Gallbladder (tissue), 1 donor: ENCODE measurements around the genes CASD1 and SGCE.

GRCh38 chr7:93640119-93641008, 65.8 kb upstream of the CALCR start:
- PRO-cap, result no peak

- PRO-cap, result no peak
Measured at GRCh38 chr7:93923966-93924446, 2.5 kb downstream of the GNG11 start.

GRCh38 chr7:94004602-94005007, 450 bp upstream of the BET1 start:
- PRO-cap, result no peak

DNA sequence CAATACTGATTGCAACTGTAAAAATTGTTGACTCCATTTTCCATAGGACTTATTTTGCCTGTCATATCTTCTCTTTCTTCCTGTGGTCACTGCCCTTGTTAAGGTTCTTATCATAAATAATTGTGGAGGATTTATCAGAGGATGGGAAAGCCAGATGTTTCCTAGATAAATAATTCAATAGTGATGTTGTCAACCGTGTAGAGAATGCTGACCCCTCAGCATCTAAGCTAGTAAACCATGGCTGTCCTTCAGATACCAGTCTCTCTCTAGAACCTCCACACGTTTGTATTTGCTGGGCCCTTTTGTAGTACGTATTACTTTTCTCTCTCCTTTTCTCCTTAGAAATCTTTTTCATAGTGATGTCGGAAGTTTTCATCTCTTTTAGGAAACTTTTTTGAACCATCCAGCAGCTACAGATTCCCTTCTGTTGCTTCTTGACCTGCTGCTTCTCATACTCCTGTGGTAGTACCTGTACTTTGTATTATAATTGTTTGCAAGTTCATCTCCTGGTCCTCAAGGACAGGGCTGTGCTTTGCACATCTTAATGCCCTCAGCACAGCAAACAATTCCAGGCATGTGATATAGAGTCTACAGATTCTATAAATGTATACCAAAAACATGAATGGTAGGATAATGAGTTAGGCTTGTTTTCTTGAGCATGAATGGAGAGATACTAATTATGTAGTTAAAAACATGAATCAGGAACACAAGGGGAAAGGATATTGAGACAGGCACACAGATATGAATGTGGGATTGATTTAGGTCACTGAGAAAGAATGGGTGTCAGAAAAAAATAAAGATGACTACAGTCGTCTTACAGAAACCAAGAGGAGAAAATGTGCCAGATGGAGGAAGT, 172.9 kb upstream of the BET1 start:
- PRO-cap, result no peak

DNA sequence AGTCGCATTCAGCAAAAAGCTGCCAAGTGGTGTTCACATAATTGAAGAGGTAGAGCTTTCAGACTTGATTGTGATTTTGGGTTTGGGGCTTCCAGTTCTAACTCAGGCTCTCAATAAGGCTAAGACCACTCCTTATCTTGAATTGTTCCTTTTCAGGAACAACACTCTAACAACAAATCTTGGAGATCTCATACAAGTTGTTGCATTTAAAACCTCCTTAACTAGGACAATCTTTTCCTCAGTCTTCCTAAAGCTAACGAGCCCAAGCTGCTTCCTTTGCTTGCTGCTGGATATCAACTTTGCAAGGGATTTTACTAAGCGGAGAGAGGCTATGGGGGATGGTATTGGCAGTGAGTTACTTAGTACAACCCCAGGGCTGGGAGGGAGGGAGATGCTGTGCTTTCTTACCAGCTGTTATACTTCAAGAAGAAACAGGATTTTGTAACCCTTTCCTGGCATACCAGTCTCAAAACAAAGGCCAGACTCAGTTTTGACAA, 19.6 kb upstream of the COL1A2 start:
- PRO-cap, result unidirectional peak, minus-strand start at position 288 of the sequence

GRCh38 chr7:94392052-94392566, 2.6 kb upstream of the COL1A2 start:
- PRO-cap, result no peak

- PRO-cap, result no peak
Measured at GRCh38 chr7:94428220-94428591, 33.5 kb downstream of the COL1A2 start.

DNA sequence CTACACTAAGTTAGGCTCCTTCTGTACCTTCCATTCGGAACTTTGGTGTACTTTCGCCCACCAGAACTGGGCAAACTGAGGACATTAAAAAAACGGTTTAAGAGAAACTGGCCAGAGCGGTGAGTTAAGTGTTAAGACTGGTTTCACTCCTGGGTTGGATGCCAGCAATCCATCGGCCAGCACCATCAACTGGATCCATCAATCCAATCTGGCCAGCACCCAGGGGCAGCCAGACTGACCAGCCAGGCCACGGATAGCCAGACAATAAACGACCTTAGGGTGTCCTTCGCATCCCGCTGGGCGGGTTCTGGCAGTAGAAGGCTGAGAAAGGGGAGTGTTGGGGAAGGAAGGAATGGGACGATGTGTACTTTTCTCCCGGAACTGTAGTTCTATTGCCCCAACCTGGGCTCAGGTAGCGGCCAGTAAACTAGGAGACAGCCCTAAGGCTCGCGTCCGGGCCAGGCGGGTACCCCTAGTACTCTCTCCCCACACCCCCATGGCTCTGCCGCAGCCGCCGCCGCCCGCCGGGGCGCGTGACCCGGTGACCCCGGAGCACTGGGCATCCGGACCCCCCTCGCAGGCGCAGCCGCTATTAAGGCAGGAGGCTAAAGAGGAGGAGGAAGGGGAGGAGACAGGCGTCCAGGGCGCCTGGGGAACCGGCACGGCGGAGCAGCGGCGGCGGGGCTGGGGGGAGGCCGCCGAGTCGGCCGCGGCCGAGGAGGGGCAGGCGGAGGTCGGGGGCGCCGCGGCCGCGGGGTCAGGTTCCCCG, at the start of gene CASD1:
CASD1 (plus strand) TSS at position 629 of the 769 bp plus-strand sequence.
- PRO-cap, result bidirectional peak, plus-strand start at position 638 of the sequence, minus-strand start at position 538 of the sequence

GRCh38 chr7:94655436-94656505, at the start of gene SGCE:
Gene SGCE, minus strand, starts transcription at chr7:94656133.
- PRO-cap, result bidirectional peak, plus-strand start at chr7:94656370, minus-strand start at chr7:94656146

DNA sequence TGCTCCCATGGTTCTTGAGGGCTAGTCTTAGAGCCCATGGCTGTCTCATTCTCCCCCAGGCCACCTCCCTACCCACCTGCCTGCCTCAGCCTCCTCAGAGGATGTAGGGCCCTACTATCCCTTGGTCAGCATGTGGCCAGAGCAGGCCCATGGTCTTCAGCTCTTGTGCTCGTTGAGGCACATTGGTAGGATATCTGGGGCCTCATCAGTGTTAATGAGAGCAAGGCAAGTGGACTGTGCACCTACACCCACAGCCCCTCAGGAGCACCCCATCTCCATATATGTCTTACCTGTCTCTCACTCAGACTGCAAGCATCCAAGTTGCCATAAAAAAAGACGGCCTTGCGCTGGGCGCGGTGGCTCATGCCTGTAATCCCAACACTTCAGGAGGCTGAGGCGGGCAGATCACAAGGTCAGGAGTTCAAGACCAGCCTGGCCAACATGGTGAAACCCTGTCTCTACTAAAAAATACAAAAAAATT, 72.2 kb upstream of the PPP1R9A start:
- PRO-cap, result no peak

GRCh38 chr7:94908767-94908976, 1.3 kb downstream of the PPP1R9A start:
- PRO-cap, result no peak

DNA sequence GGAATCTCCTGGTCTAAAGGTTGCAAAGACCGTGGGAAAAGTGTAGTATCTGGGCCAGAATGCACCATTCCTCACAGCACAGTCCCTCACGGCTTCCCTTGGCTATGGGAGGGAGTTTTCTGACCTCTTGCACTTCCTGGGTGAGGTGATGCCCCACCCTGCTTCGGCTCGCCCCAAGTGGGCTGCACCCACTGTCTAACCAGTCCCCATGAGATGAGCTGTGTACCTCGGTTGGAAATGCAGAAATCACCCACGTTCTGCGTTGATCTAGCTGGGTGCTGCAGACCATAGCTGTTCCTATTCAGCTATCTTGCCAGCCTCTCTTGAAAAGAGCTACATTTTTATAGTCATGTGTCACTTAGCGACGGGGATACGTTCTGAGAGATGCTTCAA, 119.8 kb downstream of the PPP1R9A start:
- PRO-cap, result no peak

- PRO-cap, result no peak
Measured at GRCh38 chr7:95586731-95587334, 9.5 kb downstream of the PDK4 start.

- PRO-cap, result bidirectional peak, plus-strand start at chr7:95609798, minus-strand start at chr7:95609737
Measured at GRCh38 chr7:95609375-95610293, 13.3 kb upstream of the PDK4 start.

DNA sequence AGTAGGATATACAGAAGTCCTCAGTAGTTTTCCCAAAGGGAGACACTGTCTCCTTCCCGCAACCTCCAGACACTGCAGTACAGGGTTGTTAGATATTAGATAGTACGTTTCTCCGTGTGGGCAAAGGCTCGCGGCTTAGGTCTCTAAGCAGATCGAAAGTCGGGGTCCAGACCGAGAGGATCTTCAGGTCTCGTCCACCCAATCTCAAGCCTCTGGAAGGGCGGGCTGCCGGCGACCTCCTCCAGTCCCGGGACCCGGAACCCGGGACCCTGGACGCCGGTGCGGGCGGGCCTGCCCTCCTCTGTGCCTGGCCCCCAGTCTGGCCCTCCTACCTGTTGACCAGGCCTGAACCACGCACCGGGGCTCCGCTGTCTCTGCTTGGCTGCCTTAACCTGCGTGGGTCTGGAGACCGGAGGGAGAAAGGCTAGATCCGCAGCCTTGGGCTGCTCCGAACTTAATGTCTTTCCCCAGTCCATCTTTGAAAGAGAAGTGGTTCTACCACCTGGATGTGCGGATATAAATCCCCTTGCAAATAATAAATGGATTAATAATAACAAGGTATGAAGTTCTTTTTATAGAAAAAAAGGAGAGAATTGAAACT, 1.4 kb upstream of the DLX6 start:
- PRO-cap, result no peak

GRCh38 chr7:97116319-97116928, 1.1 kb upstream of the SDHAF3 start:
- PRO-cap, result no peak

DNA sequence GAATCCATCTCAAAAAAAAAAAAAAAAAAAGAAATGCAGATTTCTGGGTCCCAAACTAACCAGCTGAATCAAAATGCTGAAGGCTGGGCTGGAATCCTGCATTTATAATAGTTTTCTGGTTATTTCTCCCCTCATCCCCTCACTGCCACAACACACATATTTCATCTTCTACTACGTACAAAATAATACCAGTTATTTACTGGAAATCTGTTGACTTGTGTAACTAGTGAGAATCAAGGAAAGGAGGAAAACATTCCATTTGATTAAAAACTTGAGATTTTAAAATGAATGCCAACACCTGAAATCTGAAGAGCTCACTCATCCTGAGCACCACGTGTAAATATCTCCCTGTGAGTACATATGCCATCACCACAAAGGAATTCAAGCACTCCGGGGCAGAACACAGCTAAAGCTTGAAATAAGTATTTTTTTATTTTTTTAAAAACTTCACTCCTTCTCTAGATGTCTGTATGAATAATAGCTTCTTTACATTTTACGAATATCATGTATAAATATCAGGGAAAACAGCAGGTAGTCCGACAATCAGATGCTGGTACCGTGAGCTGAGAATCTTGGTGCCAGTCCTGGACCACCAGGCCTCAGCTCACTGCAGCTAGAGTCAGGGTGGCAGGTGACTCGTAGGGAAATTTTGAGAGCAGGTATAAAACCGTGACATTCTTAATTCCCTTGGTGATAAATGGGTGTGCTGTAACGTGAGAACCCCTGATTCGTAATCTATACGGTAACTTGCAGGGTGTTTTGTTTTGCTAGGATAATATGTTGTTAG, 12.6 kb downstream of the LMTK2 start:
- PRO-cap, result no peak

GRCh38 chr7:98234772-98235147, 17.3 kb downstream of the TECPR1 start:
- PRO-cap, result no peak

DNA sequence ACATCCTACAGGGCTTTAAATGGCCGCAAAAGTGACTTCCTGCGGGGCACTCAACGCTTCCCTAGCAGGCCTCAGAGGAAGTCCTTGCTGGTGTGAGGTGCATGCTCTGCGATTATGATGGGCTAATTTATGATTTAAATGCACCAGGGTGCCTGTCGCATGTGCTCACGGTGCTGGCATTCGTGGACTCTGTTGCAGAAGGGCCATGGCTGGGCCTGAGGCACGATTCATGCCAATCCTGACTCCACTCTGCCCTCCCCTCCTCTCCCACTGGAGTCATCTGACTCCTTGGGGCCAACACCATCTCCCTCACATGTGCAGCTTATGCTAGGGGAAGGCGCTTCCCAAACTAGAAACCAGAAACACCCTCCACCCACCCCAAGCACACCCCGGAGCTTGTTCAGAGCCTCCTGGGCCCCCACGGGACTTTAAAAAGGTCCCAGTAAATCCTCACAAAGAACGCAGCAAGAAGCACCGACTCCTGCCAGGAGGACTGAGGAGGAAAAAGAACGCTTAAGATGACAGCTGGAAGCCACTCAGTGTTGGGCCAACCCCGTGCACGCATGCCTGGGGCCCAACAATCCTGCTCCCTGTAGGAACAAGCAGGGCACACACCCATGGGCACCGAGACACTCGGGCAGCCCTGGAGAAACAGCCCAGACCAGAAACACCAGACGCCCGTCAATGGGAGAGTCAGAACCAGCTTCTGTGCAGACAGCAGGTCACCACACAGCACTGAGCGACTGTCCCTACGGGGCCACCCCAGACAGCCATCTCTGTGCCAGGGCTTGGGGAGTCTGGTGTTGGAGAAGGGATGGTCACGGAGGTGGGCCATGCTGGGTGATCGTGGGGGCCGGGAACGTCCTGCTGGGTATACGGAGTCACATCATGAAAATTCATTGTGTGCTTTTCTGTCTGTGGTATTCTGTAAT, 14.2 kb downstream of the BRI3 start:
- PRO-cap, result no peak

GRCh38 chr7:98401245-98401506, 286 bp upstream of the BAIAP2L1 start:
- PRO-cap, result no peak